Airway epithelial cell (primary cell): ENCODE data around the gene SNCG.

GRCh38 chr10:86451735-86452552 is 69.6 kb downstream of the WAPL start:
- RAMPAGE, long total RNA: no peak

DNA sequence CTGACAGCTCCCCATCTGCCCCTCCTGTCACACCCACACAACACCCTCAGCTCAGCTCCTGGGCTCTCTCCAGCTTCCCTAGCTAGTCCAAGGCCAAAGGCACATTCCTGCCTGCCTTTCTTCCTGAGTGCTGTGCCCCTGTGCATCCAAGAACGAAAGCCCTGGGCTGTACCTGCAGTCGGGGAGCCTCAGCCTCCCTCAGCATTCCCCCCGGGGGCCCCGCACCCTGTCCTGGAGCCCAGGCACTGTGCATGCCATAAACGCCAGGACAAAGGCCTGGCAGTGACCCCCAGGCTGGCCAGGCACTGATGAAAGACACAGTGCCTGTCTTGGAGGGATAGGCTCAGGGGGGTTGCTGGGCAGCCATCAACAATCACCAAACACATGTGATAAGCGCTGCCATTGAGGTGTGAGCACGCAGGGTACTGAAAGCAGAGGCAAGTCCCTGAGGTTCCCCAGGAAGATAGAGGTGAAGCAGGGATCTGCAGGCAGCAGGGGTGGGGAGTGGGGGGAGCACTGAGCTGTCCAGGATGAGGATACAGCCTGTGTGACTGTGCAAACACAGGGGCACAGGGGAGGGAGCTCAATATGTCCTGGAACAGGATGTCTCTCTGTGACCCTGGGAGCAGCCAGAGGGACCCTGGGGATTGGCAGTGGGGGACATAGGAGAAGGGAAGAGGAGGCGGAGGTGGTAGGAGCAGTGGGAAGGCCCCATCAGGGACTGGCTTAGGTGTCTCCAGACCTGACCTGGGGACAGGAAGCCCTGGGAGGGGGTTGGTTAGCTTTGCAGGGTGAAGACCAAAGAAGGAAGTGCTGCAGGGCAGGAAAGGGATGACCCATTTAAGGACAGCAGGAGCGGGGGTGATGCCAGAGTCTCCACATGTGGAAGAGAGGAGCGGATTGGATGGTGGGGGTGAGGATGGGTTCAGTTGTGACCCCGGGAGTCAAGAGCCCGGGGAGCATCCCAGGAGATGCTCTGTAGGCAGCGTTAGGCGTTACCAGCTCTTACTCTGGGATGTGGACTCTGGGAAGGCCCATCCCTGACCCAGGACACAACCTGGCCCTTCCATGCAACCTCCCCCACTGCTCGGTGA is 3.4 kb upstream of the LDB3 start:
- RAMPAGE, long total RNA: no peak

GRCh38 chr10:86673669-86674394 is 5.5 kb downstream of the LDB3 start:
- RAMPAGE, long total RNA: no peak

DNA sequence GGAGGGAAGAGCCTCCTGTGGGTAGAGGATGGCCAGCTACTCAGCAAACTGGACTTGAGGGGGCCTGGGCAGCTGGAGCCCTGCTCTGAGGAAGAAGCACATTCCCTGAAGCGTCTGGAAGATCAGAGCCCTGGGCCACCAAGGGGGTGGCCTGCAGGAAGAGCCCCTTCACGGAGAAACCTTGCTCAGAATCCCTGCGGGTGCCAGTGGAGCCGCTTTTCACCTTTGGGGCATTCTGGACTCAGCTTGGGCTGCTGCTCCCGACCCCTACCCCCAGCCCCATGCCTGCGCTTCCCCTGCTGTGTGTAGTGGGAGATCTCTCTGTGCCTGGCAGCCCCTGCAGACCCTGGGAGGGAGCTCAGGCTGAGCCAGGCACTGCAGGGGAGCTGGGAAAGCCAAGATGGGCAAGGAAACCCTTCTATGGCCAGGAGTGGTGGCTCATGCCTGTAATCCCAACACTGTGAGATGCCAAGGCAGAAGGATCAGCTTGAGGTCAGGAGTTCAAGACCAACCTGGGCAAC is 17.9 kb downstream of the LDB3 start:
- RAMPAGE, long total RNA: no peak

DNA sequence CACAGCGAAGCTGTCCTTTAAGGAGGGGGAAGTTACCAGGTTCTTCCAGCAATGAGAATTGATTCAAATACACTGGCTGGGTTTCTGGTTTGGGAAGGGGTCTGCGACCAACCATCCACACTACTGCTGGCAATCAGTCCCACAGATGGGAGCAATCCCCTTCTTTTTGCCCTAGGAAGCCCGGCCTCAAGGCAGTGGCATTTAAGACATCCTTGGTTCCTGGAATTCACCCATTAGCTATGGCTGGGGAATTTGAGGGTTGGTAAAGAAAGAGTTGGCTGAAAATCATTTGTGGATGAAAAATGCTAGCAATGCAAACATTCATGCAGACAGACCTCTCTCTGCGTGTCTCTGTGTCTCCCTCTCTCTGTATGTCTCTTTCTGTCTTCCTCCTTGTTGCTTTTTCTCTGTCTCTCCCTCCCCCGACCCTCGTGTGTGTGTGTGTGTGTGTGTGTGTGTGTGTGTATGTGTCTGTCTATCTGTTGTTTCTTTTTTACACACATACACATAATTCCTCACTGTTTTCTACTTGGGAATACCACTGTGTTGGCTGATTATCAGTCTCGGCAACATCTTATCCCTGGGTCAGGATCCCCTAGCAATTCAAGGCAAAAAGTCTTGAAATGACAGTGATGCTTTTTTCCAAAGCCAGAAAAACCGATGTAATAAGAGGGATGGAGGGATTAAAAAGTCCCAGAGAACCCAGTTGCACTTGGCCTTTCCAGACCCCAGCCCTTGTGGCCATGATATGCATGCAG is 19.5 kb downstream of the LDB3 start:
- RAMPAGE, long total RNA: no peak

- RAMPAGE, long total RNA: no peak
Observed at GRCh38 chr10:86710911-86711954, 42.9 kb downstream of the LDB3 start.

GRCh38 chr10:86908488-86909179 is 48.8 kb downstream of the MMRN2 start:
- RAMPAGE, long total RNA: no peak

DNA sequence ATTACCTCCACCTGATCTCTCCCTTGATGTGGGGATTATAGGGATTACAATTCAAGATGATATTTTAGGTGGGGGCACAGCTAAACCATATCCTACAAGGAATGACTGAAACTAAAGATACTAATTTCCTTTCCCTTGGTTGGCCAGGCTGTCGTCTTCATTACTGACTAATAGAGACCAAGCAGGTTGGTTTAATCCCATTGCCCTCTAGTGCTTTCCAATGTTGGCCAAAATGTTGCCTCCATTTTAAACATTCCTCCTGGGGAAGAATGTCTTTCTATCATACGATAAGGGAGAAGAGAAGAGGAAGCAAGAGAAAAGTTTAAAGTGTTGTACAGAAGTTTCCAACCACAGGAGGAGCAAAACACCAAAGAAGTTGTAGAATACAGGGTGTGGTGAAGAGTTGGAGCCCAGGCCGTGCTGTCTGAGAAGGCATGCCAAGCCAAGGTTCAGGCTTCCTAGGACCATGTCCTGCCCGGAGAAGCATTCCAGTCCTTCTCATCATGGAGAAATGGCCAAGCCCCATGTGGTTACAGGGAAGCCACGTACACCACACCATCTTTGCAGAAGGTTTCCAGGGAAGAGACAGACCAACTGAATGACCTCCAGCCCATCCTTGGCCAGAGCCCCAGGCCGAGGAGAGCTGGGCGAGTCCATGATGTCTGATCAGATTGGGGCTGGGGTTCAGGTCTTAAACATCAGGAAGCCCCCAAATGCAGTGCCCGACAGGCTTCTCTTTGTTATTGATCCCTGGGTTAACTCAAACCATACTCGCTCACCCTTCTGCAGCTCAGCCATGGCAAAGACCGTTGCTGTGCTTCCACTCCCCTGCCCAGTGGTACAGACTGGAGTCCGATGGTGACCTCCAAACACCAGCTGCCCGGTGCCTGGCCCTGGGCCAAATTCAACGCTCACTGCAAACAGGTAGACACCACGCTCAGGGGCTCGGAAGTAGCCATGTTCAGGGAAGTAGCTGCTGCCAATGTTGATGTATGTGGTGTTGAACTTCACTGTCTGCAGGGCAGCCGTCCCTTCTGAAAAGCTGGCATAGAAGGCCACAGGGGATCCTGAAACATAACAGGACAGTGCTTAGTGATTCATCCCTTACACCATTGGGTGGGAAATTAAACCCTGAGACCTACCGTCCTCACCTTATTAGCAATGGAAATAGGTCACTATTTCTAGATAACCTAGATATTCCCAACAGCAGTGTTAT is 20.9 kb downstream of the MMRN2 start:
- RAMPAGE, long total RNA: no peak

DNA sequence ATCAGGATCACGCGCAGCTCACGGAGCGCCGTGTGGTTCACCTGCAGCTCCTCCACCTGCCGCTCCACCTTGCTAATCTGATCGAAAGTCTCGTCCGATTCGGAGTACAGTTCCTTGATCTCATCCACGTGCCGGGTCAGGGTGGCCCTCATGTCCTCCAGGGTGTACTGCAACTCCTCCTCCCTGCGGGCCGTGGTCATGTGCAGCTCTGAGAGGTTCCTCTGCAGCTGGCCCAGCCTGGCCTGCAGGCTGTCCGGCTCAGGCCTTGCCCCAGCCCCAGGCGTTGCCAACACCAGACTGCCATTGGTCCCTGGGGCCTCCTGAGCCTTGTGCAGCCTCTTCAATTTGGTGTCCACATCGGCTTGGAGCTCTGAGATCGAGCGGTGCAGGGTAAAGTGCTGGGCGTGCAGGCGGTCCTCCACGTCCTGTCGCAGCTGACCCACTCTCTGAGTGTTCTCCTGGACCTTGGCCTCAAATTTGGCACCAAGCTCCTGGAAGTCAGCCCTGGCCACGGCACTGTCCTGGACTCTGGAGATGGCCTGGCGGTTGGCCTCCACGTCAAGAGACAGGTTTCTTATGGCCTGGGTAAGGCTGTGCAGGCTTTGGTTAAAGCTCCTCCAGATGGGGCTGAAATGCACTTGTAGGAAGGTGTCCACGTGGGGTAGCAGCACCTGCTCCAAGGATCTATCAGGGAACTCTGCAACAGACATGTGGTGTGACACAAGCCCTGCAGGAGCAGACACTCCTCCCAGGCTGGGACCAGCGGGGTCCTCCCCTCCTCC is 13.8 kb downstream of the MMRN2 start:
- RAMPAGE, long total RNA: no peak

GRCh38 chr10:86953758-86954121 is 3.7 kb downstream of the MMRN2 start:
- RAMPAGE, long total RNA: no peak

GRCh38 chr10:86958208-86958710 is at the start of gene SNCG:
TSS of gene SNCG (plus strand) at chr10:86958599.
- RAMPAGE, long total RNA: start-site peak on the plus strand at chr10:86958586-86958626, 154 and 105 reads in 2 replicates

DNA sequence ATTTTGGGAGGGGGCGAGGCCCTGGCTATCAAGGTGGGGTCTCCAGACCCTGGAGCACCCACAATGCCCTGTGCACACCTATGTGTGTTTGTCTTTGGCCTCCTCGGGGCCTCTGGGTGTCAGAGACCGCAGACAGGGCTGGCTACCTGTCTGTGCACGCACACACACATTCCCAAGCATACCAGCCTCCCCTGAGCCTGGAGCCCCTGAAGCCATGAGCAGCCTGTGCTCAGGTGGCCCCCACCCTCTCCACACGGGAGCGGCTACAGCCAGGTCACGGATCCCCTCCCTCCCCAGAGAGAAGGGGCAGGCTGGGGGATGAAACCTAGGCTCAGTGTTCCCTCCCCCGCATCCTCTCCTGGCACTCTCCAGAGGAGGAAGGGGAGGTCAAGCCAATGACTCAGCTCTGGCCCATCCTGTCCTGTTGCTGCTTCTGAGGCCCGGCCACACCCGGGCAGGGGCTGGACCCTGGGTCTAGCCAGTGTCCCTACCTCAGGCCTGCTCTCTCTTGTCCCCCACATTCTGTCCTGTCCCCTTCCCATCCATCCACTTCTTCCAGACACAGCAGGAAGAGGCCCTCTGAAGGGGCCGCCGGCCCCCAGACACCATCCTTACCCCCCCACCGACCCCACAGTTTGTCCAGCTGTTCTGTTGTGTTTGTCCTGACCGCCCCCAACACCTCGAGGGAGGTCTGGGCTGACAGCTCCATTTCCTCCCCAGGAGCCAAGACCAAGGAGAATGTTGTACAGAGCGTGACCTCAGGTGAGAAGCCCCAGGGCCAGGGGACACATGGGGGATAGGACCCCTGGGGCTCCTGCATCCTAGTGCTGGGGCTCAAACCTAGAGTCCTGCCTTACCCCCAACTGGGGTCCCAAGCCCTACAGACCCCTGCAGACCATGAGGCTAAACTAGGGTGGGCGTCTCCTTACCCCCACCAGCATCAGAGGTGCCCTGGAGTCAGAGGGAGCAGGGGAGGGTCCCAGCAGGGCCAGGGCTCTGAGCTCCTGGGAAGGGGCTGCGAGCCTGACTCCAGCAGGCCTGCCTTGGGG is 838 bp downstream of the SNCG start:
- RAMPAGE, long total RNA: no peak

DNA sequence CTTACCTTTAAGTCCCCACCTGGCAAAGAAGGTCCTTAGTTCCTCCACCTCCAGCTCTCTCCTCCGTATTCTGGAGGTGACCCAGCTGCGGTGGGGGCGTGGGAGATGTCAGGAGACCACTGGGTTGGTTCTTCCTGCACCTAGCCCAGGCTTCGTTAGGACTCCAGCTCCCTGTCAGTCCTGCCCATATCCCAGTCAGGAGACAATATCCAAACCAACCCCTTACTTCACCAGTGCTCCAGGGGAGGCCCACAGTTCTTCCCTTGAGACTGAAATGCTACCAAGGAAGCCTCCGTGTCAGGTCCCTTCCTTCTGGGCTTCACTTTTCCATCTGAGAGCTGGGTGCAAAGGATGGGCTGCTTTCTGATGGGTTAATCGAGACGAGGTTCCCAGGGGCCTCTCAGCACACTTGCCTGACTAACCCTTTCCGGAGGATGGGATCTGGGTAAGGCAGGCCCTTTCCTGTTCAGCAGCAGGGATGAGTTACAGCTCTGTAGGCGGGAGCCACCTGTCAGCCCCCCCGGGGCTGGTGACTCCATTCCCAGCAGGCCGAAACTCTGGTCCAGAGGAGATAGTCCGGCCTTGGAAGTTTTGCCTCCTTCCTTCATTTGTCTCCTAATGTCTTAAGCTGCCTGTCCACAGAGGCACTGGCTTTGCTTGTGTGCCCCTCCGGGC is 892 bp downstream of the ADIRF start:
- RAMPAGE, long total RNA: no peak

GRCh38 chr10:86971415-86972097 is 3.3 kb downstream of the ADIRF start:
- RAMPAGE, long total RNA: no peak

GRCh38 chr10:86980820-86981538 is 12.7 kb downstream of the ADIRF start:
- RAMPAGE, long total RNA: no peak

DNA sequence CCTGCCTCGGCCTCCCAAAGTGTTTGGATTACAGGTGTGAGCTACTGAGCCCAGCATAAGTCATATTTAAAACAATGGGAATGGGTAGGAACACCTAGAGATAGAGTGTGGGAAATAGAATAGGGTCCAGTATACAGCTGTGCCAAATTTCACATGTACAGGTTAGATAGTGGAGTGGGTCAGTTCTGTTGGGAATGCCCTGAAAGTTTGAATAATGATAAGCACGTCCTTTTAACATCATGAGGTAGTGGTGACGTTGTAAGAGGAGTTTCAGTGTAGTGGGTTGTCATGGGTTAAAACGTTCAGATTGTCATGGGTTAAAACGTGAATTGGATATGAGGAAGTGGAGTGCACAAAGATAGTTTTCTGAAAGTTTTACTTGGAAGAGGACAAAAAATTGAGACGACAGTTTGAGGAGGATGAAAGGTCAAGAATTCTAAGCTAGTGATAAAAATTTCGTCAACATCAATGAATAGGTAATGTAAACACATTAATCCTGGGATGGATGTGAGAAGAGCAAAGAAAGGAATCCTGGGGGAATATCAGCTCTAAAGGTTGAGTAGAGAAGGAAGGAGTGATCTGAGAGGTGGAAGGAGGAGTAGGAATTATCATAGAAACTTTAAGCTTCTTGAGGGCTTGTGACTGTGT is 20.4 kb downstream of the SHLD2 start:
- RAMPAGE, long total RNA: no peak

DNA sequence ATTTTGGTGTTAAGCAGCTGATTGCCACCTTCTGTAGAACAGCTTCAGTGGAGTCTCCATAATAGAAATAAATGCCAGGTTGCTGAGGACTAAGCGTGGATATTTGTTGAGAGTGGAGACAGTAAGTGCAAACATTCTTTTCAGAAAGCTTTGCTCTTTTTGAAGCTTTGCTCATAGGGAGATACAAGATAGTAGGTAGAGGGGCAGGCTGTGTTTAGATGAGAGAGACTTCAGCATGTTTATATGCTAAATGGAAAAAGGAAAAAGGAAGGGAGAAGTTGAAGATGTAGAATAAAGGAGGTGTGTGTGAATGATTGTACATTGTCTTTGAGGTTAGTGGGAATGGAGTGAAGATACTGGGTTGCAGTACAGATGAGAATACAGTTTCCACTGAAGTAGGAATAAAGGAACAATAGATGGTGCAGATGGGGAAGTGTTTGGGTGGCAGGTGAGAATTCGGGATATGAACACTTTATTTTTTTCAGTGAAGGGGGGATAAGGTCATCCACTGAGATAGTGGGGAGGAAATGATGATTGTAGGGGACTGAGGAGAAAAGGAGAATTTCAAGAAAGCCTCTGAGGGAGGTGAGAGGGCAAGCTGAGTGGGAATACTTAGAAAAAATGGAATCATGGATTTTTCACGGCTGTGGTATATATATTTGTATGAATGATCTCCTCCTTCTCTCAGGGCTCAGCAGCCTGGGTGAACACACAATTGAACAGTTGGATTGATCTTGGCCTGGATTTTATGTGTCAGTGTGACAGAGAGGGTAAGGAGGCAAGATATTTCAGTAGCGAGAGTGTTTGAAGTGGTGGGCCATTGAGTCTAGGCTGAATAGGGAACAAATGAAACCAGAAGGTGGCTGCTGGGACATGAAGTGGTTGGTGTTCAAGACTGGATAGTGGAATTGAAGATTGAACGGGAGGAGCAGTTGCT is 21.4 kb downstream of the SHLD2 start:
- RAMPAGE, long total RNA: no peak

GRCh38 chr10:87211834-87212317 is 13.4 kb upstream of the NUTM2A start:
- RAMPAGE, long total RNA: no peak

DNA sequence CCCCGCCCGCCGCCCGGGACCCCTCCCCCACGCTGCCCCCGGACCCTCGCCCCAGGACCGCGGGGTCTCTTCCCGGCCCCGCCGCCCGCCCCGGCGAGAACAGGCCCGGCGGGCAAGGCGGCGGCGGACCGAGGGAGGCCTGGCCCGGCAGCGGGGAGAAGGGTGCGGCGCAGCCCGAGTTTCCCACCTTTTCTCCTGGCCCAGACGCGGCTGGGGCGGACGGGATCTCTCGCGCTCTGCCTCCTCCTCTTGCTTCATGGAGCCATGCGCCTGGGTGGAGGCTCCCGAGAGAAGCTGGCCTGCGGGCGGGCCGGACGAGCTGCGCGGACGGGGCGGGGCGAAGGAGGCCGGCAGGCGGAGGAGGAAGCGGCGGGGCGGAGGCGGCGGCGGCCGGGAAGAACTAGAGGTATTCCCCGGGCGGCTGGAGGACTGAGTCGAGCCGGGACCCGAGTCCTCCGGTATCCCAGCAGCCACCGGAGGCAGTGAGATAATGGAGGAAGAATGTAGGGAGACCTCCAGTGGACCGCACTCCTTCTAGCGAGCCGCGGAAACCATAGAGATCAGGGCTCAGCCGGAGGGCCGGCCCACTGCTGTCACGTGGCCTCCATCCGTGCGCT is 15.4 kb upstream of the NUTM2D start:
- RAMPAGE, long total RNA: no peak

DNA sequence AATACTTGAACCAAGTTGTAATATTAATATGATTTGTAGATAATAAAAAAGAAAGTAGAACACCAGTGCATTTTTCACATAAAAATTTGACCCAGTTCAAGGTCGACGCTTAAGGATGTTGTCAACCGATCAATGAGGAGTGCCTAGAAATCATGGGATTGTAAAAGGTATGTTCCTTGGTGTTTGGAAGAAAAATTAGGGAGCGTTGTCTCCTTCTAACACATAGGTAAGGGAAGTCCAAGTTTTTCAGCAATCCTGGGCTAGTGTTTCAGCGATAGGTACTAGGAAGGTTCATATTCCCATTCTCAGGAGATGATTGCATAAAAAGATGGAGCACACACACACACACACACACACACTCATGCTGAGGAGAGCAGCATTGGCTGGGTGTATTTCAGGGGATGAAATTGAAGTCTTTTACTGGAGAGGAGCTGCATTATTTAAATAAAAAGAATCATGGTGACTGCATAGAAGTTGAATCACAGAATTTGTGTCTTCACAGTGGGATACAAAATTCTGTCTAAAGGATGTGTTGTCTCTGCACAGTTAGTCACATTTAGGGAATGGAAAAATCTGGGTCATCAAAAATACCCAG is 10.7 kb downstream of the PAPSS2 start:
- RAMPAGE, long total RNA: no peak